ENCODE data around the gene SNX22.

- RRBS = no CpG with 5 or more reads among the region's 5 CpGs
Measured at GRCh38 chr15:63212364-63213182, 23.2 kb downstream of the RAB8B start.

DNA sequence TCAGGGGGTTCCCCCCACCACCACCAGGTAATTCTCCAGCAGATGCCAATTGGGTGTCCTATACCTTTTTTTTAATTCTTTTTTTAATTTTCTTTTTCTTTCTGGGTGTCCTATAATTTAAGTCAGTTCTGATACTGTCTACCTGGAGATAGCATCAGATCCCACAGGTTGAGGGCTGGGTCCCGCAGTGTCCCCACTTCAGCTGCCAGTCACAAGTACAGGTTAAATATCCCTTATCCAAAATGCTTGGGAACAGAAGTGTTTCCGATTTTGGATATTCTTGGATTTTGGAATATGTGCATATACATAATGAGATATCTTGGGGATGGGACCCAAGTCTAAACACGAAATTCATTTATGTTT is 32.0 kb upstream of the APH1B start:
- RRBS = no CpG with 5 or more reads among the region's 3 CpGs

GRCh38 chr15:63461985-63462605 is 42.3 kb upstream of the USP3 start:
- RRBS = no CpG with 5 or more reads among the region's 2 CpGs

GRCh38 chr15:63472841-63473294 is 31.5 kb upstream of the USP3 start:
- RRBS = no CpG with 5 or more reads among the region's 2 CpGs

- RRBS = no CpG with 5 or more reads among the region's 14 CpGs
Measured at GRCh38 chr15:63498769-63499480, 5.5 kb upstream of the USP3 start.

GRCh38 chr15:63601856-63602291 is 4.7 kb downstream of the FBXL22 start:
- RRBS = 37% methylated on average over 5 of the region's 9 CpGs

DNA sequence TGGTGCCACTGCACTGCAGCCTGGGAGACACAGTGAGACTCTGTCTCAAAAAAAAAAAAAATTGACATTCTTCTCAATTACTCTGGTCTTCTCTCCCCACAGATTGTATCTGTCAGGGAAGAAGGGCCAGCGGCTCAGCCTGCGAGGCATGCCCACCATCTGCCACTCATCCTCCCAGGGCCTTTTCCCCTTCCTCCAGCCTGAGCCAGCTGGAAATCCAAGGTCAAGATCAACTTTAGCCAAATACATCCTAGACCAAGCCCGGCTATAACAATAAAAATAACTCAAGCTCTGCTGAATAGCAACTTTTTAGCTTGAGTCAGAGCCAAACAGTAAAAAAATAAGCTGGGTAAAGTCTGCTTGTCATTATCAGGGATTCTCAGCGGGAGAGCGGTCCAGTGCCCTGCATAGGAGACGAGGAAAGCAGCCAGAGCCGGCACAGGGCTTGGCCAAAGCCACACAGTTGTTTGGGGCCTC is 76.0 kb upstream of the HERC1 start:
- RRBS = no CpG with 5 or more reads among the region's 7 CpGs

DNA sequence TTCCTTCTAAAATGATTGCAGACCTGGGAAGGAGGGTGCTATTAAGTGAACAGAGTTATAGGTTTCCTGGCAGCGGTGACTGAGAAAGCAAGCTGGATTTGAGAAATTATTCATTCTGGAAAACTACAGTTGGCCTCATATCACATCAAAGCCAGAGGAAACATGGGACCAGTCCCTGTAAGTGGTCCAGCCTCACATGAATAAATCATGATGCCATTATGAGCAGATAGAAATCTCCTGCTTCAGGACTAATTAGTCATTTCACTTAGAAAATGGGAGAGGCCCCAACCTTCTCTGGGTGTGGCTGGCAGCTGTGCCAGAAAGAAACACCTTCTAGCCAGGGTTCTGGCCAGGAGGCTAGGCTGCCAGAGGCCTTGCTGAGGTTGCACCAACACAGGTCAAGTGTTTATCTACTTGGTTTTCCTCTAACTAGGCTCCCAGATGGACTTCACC is 32.6 kb downstream of the DAPK2 start:
- RRBS = no CpG with 5 or more reads among the region's 1 CpG

DNA sequence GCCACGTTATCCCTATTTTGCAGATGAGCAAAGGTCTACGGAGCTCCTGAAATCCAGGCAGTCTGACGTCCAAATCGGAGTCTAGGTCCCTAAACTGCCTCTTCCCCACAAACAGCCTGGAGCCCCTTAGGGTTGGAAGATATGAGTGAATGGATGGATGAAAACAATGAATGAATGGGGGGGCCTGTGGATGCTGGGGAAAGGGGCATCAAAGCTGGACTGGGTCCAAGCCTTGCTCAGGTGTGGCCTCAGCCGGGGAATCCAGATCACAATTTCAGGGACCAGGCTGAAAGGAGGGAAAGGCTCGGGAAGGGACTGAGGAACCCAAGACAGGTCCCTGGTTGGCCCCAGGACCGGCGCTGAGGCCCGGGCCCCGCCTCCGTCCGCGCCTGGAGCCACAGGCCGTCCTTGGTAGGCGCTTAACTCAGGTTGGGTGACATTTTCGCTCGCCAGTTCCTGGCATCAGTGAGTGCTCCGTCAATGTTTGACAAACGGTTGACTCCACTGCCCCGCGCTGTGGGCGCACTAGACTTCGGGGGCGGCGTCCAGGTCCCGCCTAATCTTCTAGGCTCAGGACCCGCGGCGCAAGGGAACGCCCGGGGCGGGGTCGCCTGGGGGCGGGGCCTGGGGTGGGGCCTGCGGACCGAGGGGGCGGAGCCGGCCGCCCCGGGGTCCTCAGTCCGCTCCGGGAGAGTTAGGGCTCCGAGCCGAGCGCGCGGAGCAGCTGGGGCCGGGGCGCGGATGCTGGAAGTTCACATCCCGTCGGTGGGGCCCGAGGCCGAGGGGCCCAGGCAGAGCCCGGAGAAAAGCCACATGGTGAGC is at the start of gene SNX22:
Gene SNX22 (plus strand): TSS at position 697 of the 822 bp plus-strand sequence.
- RRBS = 1% methylated on average over 24 of the region's 55 CpGs

DNA sequence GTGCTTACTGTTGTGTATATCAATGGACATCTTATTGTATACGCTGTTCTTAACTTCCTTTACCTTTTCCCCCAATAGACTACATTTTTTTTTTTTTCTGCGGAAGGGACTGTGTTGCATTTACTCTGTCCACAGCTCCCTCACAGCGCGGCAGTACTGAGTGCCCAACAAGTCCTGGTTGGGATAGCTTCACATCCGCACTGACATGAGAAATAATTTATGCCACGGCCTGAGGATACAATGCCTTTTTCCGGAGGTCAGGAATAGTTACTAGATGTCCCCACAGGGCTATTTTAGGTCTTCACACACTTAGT is 773 bp upstream of the PPIB start:
- RRBS = no CpG with 5 or more reads among the region's 7 CpGs

- RRBS = no CpG with 5 or more reads among the region's 1 CpG
Measured at GRCh38 chr15:64247962-64248334, 85.1 kb upstream of the PPIB start.

DNA sequence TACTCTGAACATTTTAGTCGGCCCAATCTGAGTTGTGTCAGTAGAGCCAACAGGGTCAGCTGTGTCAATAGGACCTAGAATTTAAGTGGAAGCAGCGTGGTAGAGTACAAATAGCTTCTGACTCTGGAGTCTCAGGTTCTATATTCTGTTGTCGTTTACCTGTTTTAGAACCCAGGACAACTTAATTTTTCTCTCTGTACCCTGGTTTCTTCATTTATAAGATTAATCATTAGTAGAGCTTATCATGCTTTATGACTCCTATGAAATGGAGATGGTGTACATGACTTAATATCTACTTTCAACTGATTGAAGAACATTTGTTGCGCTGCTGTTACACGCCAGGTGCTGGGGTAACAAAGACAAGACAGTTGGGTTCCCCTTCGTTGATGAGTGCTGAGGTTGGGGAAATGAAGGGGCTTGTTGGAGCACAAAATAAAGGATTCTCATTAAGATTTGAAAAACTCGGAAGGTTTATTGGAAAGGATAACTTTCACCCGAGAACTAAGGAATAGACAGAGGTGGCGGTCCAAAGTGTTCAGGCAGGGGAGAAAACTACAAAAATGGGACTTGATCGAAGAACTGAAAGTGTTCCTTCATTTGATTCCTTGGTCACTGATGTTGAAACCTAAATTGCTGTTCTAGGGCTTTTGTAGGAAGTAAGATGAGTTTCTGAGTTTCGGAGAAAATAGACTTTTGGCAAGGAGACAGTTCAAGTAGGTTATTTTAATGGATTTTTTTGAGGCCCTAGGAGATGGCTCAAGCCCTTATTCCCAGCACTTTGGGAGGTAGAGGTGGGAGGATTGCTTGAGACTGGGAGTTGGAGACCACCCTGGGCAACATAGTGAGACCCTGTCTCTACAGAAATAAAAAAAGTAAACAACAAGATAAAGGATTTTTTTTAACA is 1.2 kb downstream of the TRIP4 start:
- RRBS = no CpG with 5 or more reads among the region's 11 CpGs

GRCh38 chr15:64461097-64461787 is 864 bp downstream of the ZNF609 start:
- RRBS = no CpG with 5 or more reads among the region's 15 CpGs

- RRBS = no CpG with 5 or more reads among the region's 2 CpGs
Measured at GRCh38 chr15:64492904-64493565, 32.7 kb downstream of the ZNF609 start.

GRCh38 chr15:64507068-64507845 is 46.9 kb downstream of the ZNF609 start:
- RRBS = no CpG with 5 or more reads among the region's 6 CpGs

- RRBS = no CpG with 5 or more reads among the region's 3 CpGs
Measured at GRCh38 chr15:64683792-64684185, 91.6 kb downstream of the RBPMS2 start.

DNA sequence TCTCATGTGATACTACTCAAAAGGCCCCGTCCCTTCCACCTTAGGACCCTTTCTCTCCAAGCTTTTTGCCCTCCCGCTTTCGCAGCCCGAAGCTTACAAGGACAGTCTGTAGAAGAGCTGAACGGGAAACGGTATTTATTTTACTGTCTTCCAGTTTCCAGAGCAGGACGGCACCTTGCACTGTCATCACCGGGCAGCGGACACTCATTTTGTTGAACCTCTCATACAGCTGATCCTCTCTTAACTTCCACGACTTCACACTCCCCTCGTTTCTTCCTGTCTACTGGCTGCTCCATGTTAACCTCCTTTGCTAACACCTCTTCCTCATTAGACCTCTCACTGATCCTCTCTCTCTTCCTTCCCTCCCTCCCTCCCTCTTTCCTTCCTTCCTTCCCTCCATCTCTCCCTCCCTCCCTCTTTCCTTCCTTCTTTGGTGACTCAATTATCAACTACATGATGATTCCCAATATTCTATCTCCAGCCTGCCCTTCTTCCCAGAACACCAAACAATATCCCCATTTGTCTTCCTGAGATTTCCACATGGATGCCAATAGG is 5.5 kb upstream of the PLEKHO2 start:
- RRBS = no CpG with 5 or more reads among the region's 11 CpGs

GRCh38 chr15:64851402-64852089 is 9.8 kb downstream of the PLEKHO2 start:
- RRBS = no CpG with 5 or more reads among the region's 9 CpGs

DNA sequence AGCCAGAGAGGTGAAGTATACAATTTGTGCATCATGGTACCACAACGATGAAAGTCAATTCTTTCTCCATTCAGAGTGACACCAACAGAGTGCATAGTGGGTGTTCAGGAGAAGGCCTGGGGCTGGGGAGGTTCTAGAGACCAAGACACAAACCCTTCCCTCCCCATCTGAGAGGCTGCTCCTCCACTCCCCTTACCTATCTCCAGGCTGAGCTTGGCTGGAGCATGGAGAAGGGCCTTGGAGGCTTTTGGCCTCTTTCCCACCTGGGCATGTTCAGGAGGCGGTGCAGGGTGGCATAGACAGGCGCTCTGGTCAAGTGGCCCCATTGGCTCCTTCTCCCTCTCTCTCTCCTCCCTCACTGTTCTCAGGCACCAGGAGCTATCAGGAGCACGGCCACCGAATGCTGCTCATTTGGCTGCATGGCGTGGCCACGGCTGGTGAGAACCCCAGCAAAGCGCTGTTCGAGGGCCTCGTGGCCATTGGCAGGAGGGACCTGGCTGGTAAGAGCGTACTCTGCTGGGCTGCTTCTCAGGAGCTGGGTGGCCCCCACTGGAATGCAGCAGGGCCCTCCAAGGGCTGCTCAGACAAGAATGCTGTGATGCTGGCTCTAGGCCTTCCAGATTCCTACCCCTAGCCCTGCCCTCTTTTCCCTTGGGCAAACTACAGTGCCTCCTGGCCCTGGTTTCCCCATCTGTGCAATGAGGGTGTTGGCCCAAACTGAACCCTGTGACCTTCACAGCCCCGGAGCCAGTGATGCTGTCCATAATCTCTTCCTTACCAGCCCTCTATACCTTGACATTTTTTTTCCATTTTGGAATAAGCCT is 38.0 kb downstream of the ANKDD1A start:
- RRBS = no CpG with 5 or more reads among the region's 12 CpGs

GRCh38 chr15:64951867-64952960 is 37.5 kb downstream of the SPG21 start:
- RRBS = no CpG with 5 or more reads among the region's 8 CpGs

Data from HCT116 (cell line).